ENCODE data around the gene SLC6A7.

DNA sequence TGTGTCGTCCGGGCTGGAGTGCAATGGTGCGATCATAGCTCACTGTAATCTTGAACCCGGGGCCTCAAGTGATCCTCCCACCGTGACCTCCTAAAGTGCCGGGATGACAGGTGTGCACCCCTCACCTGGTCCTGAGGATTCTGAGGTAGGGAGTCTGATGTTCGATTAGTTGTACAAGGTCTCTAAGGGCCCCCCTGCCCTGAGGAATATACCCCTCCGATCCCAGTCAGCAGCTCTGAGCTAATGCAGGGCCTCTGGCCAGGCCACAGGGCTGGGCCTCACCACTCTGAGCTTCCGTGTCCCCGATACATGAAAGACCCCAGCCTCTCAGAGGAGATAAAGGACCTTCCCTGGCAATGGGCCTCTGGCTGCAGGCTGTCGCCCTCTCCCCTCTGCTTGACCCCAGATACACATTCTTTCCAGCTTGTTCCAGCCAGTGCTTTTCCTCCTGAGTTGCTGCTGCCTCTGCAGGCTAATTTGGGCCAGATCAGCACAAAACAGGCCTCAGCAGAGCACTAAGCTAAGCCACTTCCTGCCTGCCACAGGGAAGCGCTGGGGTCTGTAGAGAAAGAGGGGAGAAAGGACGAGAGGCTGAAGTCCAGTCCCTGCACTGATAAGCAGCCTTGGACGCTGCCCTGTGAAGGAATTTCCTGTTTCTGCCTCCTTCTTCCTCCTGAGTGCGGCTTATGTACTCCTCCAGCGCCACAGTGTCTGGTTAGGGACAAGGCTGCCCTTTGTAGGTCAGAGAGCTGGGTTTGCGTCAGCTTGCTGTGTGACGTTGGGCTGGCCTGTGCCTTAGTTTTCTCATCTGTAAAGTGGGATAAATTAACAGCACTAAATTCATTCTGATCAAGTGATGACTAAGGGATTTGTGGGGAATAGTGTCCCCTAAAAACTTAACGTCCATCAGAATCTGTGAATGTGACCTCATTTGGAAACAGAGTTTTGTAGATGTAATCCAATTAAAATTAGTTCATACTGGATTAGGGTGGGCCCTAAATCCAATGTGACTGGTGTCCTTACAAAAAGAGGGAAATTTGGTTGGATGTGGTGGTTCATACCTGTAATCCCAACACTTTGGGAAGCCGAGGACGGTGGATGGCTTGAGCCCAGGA, 73.1 kb upstream of the IL17B start:
- PRO-cap: unidirectional peak, minus-strand start at position 567 of the sequence; unidirectional peak, minus-strand start at position 658 of the sequence

- PRO-cap: no peak
Measured at GRCh38 chr5:149623817-149624319, 42.6 kb downstream of the ARHGEF37 start.

- PRO-cap: no peak
Measured at GRCh38 chr5:149628625-149629541, 47.6 kb downstream of the ARHGEF37 start.

- PRO-cap: no peak
Measured at GRCh38 chr5:149731395-149731947, 1.4 kb downstream of the PPARGC1B start.

DNA sequence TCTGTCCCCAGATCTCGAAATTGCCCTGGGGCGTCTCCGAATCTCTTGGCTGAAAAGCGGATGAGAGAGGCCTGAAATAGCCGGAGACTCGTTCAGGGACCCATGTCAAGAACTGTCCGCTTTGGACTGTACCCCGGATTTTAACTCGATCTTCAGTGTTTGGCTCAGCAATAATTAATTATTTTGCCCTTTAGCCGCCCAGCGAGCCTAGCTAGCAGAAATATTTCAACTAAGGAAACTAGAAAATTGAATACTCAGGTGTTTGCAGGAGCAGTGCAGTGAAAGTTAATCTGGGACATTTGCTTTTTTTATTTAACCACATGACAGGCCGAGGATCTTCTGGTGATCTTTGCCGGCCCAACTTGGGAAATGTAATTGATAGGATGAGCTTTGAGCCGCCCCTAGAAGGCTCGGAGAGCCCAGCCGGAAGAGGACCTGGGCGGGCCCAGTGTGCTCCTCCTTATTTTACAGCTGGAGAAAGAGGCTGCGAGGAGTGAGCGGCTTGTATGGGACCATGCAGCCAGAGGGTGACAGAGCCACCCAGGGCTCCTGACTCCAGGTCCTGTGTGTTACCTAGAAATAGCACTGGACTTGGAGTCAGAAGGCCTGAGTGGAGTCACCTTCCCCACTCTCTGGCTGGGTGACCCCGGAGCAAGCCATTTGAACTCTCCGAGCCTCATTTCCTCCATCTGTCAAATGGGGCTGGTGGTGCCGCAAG, 2.3 kb downstream of the PPARGC1B start:
- PRO-cap: no peak

- PRO-cap: no peak
Measured at GRCh38 chr5:149803508-149804379, 73.6 kb downstream of the PPARGC1B start.

DNA sequence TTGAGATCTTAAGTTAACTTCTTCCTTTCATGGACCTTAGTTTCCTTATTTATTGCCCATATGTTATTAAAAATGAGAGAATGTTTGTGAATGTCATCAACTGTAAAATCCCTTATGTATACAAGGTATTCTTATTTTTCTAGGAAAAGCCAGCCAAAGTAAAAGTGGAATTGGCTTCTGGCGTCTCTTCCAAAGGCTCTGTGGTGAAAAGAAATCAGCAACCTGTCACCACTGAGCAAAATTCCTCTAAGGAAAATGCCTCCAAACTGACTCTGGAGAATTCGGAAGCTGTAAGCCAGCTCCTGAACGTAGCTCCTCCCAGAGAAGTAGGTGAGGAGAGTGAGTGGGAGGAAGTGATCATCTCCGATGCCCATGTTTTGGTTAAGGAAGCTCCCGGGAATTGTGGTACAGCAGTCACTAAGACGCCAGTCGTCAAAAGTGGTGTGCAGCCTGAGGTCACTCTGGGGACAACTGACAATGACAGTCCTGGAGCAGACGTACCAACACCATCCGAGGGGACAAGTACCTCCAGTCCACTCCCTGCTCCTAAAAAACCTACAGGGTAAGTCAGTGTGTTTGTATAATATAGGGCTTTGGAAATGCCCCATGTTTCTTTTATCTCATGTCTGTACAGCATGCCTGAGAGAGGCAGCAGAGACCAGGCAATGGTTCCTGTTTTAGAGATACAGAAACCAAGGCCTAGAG, 23.7 kb downstream of the HMGXB3 start:
- PRO-cap: no peak

- PRO-cap: no peak
Measured at GRCh38 chr5:150089023-150089259, 2.6 kb upstream of the CSF1R start.

DNA sequence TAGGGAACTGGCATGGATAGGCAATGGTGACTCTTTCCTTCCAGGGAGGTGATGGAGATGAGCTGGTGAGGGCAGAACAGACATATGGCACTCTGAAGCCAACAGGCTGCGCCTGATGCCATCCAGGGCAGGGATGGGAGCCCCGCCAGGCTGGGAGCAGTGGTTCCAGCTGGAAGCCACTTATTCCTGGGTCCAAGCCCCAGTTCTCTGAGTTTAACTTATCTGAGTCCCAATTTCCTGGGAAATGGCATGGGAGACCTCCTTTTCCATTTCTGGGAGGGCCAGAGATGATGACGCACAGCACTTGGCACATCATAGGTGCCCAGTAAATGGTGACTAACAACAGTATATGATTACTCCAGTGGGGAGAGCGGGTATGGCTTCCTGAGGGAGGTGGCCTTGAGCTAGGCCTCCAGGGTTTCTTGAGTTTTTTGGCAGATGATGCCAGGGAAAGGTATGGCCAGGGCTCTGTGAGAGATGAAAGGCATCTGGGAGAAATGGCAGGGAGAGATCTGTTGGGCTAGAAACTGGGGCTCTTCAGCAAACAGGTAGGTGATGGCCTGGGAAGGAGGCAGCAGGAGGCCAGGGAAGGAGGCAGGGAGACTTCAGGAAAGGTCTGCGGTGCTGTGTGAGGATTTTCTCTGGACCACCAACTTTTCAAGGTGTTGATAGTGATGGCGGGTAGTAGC, 7.1 kb downstream of the PDGFRB start:
- PRO-cap: no peak

DNA sequence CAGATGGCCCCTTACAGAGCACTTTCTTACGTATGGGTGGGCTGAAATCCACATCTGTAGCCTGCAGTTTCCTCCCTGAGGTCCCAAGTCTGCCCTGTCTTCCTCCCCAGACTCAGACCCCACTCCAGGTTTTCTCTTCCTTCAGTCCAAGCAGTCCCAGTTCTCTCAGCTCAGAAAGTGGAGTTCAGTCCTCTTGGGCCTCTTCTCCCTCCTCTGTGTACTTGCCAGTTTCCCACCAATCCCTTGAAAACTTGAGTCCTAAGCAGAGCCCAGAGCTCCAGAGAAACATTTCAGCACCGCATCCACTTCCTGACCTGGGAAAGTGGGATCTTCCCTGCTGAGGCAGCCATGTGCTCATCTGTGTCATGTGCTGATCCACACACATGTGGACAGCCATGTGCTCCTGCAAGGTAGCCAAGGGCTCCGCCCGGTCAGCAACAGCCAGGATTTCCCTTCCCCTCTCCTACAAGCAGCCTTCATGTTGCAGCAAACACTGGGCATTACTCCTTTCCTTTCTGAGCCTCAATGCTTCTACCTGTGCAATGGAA, 2.1 kb upstream of the CDX1 start:
- PRO-cap: no peak

- PRO-cap: no peak
Measured at GRCh38 chr5:150173094-150173649, 6.6 kb downstream of the CDX1 start.

DNA sequence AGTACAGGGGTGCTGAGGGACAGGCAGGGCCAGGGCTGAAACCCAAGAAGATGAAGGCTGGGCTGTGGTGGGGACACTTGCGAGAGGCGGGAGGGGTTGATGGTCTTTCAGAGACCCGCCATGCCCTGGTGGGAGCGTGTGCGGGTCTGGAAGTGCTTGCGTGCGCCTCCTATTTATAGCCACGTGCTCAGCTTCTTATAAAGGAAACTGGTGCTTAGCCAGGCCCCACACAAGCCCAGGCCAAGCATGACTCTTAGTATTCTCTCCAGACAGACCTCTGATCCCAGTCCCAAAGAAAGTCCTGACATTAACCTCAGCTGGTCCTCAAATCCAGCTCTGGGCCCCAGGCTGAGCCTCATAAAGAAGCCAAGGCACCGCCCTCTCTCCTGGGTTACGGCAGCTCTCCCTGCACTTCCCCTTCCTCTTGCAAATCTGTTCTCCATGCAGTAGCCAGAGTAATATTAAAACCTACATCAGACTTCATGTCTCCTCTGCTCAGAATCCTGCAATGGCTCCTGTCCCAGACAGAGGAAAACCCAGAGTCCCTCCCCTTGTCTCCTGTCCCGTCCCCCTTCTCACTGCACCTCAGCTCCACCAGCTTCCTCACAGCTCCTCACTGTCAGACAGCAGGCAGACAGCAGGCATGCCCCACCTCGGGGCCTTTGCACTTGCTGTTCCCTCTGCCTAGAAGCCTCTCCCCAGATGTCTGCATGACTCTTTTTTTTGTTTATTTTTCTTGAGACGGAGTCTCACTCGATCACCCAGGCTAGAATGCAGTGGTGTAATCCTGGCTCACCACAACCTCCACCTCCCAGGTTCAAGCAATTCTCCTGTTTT, 9.1 kb upstream of the SLC6A7 start:
- PRO-cap: no peak

DNA sequence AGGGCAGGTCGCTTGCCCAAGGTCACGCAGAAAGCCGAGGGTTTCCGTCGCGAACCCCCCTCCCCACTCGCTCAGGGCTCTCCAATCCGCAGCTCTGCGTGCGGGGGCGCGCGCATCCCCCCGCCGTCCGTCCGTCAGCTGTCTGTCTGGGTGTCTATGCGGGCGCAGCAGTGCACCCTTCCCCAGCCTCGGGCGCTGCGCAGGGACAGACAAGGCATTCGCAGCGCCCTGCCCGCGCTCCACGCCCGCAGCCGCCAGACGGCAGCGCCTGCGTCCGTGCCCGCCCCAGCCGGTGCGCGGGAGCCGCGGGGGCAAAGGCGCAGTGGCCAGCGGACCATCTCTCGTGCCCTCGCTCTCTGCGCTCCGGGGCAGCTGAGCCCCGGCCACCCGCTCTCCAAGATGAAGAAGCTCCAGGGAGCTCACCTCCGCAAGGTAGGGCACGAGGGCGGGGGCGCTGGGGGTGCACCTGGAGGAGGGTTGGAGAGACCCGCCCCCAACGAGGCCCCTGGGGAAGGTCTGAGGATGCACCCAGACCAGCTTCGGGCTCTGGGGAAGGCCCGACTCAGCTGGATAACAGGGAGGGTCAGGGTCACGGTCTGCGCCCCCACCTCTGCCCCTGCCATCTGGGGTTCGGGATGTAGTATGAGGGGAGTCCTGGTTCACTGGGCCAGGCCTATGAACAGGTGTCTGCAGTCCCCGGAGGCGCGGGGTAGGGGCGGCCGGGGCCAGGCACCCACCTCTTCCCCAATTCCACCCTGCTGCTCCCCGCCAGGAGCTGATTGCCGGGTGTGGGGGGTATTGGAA, at the start of gene SLC6A7:
TSS of gene SLC6A7 (plus strand) at position 134 of the 804 bp plus-strand sequence.
- PRO-cap: no peak

GRCh38 chr5:150245229-150245967, 44.2 kb downstream of the CAMK2A start:
- PRO-cap: no peak

- PRO-cap: no peak
Measured at GRCh38 chr5:150328515-150329267, 26.0 kb upstream of the ARSI start.

GRCh38 chr5:150400466-150401460, 11.9 kb downstream of the CD74 start:
- PRO-cap: no peak

GRCh38 chr5:150406928-150407606, 5.6 kb downstream of the CD74 start:
- PRO-cap: no peak

GRCh38 chr5:150465824-150466382, 16.4 kb upstream of the RPS14 start:
- PRO-cap: no peak

GRCh38 chr5:150512295-150512954, 4.5 kb downstream of the NDST1 start:
- PRO-cap: no peak

GRCh38 chr5:150514739-150515319, 6.9 kb downstream of the NDST1 start:
- PRO-cap: no peak